Gastrocnemius medialis (tissue), 3 donors: ENCODE results near the genes LLPH, IRAK3 and DYRK2.

DNA sequence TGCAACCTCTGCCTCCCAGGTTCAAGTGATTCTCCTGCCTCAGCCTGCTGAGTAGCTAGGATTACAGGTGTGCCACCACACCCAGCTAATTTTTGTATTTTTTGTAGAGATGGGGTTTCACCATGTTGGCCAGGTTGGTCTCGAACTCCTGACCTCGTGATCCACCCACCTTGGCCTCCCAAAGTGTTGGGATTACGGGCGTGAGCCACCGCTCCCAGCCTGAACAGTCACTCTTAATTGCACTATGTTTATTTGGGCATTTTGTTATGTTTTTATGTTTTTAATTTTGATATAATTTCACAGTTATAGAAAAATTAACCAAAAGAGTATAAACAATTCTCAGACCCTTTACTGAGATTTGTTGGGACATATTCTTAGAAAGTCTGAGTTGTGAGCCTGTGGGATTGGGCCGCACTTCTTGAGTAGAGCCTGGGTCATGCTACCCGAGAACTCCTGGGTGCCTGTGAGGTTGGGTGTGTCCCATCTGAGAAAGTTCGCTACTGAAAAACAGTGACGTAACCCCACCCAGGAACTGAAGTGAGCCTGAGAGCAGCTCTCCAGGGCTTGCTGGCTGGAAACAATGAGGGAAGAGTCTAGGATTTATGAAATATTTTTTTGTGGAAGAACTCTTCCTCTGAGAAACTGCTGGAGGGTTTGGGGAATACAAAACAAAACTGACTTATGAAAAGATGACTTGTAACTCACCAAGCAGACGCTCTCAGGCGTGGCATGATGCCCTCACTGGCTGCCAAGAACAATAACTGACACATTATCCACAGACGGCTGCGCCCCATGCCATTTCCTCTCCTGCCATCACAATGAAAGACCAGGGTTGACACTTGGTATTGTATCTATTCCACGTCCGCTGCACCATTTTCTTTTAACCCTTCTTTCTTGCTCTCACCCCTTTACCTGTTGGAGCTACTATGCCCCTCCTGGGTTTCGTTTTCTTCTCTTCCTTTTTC is 69.1 kb downstream of the RASSF3 start:
- PRO-cap: no peak
- RAMPAGE, long total RNA, 3 experiments: no peak in any of the 3 experiments

DNA sequence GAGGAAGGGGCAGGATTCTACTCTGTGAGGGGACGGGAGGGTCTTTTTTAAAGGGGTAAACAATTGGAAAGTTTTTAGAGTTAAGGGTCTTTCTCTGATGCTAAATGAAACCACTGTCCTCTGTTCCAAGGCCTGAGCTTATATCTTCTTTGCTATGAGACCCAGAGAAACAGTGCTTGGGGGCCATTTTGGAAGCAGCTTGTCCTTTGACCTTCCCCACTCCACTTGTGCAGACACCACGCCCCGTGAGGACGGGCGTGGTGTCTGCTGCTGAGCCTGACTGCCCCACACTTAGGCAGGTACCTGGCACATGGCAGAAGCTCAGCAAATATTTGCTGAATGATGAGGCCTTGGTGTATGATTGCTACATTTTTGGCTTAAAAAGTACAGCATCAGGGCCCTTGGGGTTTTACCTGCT is 69.9 kb downstream of the RASSF3 start:
- PRO-cap: no peak
- RAMPAGE, long total RNA, 3 experiments: no peak in any of the 3 experiments

- PRO-cap: no peak
- RAMPAGE, long total RNA, 3 experiments: no peak in any of the 3 experiments
Measured at GRCh38 chr12:64757602-64758207, 1.5 kb downstream of the GNS start.

- PRO-cap: no peak
- RAMPAGE, long total RNA, 3 experiments: no peak in any of the 3 experiments
Measured at GRCh38 chr12:65283850-65284637, 5.6 kb downstream of the MSRB3 start.

DNA sequence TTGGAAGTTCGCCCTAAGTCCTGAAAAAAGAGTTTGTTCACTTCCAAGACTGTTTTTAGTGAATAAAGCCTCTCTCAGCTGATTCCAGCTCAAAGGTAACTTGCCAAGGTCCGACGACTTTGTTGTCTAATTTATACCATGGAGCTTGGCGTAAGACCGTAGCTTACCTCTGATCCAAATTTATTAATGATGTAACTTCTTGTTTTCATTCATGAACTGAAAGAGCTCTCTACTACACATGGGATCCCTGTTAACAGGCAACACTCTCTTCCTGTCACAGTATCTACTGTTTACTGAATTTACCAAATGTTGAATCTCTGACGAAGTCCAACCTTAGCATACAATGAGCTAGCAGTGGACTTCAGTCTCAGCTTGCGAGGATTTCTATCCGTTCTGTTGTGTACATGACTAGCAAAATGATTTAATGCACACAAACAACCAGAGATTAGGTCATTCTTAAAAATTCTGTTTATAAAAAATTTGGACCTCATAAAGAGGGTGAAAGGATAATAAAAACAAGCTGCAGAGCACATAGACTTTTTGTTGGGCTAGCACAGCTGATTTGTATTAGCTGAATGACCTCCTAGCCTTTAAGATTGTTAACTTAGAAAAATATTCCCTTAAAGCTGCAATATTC is 49.1 kb downstream of the MSRB3 start:
- PRO-cap: no peak
- RAMPAGE, long total RNA, 3 experiments: no peak in any of the 3 experiments

DNA sequence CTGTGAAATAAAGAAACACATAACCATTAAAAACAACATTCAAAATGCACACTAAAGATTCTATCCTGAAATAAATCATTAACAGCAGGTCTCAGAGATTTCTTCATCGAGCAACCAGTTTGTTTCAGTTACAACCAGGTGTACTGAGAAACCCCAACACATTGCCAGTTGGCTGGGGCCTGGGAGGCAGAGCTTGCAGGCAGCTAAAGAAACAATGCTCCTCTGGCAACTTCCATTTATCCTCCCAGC is 181.5 kb downstream of the MSRB3 start:
- PRO-cap: no peak
- RAMPAGE, long total RNA, 3 experiments: no peak in any of the 3 experiments

GRCh38 chr12:65510633-65511241 is 232.3 kb downstream of the MSRB3 start:
- PRO-cap: no peak
- RAMPAGE, long total RNA, 3 experiments: no peak in any of the 3 experiments

DNA sequence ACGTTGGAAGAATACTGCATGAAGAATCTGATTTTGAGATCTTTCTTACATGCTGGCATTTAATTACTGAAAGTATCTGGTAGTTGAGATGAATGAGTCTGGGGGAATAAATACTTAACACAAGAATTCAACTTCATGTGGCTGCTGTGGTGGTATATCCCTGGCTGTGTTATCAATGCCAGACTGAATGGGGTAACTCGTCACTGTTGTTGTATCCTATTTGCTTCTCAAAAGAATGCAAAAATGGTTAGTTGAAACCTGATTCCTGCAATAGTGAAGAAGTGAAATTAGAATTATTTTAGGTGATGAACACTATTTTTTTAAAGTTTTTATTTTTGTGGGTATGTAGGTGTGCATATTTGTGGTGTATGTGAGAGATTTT is 72.5 kb downstream of the HMGA2 start:
- PRO-cap: no peak
- RAMPAGE, long total RNA, 3 experiments: no peak in any of the 3 experiments

- PRO-cap: bidirectional peak, plus-strand start at chr12:66130849, minus-strand start at chr12:66130749
- RAMPAGE, long total RNA, 3 experiments: start-site peak on the minus strand in 3 of 3 experiments, at chr12:66130720-66130751 at its widest, 83 to 943 reads per replicate
Measured at GRCh38 chr12:66130448-66131359, at the start of gene LLPH. Gene LLPH (minus strand): TSS chr12:66130750.

GRCh38 chr12:66188826-66189884 is at the start of gene IRAK3:
Gene IRAK3 (plus strand): TSS chr12:66189214.
- PRO-cap: bidirectional peak, plus-strand start at chr12:66189280, minus-strand start at chr12:66189112
- RAMPAGE, long total RNA, 3 experiments: start-site peak on the plus strand in 1 of 3 experiments, at chr12:66189271-66189288 at its widest, 103 reads per replicate

DNA sequence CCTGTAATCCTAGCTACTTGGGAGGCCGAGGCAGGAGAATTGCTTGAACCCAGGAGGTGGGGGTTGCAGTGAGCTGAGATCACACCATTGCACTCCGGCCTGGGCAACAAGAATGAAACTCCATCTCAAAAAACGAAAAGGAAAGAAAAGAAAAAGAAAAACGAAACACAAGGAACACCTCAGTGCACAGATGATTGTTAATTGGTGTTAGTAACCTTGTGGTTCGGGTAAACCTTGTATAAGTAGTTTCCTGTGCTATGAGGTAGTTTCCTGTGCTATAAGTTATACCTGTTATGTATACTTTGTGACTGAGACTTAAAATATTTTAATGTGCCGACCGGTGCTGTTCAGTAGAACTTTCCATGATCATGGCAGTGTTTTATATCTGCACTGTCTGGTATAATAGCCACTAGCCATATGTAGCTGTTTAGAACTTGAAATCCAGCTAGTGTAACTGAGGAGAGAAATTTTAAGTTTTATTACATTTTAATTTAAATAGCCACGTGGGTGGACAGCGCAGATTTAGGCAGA is 1.3 kb downstream of the HELB start:
- PRO-cap: no peak
- RAMPAGE, long total RNA, 3 experiments: no peak in any of the 3 experiments

DNA sequence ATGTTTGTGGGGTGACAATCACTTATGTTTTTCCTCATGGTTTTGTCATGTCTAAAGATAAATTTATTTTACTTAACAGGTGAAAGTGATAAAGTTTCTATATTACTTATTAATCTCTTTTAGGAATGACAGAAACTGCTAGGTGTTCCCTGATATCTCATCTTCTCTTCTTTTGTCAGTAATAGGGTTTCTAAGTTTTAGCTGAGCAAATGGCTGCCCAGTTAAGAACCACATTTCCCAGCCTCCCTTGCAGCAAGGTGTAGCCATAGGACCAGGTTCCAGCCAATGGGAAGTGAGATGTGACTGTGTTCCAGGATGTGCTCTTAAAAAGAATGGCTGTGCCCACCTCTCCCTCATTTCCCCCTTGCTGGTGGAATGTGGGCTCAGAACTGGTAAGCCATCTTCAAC is 165.6 kb downstream of the HELB start:
- PRO-cap: no peak
- RAMPAGE, long total RNA, 3 experiments: no peak in any of the 3 experiments

- PRO-cap: no peak
- RAMPAGE, long total RNA, 3 experiments: no peak in any of the 3 experiments
Measured at GRCh38 chr12:66987710-66988381, 281.3 kb upstream of the CAND1 start.

GRCh38 chr12:67018991-67019478 is 250.1 kb upstream of the CAND1 start:
- PRO-cap: no peak
- RAMPAGE, long total RNA, 3 experiments: no peak in any of the 3 experiments

DNA sequence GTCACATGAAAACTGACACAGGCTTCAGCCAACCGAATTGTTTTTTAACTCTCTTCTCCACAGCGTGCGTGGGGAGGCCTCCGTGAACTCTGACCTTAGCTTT is 108 bp upstream of the CAND1 start:
- PRO-cap: no peak
- RAMPAGE, long total RNA, 3 experiments: no peak in any of the 3 experiments

- PRO-cap: bidirectional peak, plus-strand start at chr12:67648749, minus-strand start at chr12:67648588
- RAMPAGE, long total RNA, 3 experiments: no peak in any of the 3 experiments
Measured at GRCh38 chr12:67648668-67648857, at the start of gene DYRK2. Gene DYRK2 (plus strand): TSS chr12:67648745.

DNA sequence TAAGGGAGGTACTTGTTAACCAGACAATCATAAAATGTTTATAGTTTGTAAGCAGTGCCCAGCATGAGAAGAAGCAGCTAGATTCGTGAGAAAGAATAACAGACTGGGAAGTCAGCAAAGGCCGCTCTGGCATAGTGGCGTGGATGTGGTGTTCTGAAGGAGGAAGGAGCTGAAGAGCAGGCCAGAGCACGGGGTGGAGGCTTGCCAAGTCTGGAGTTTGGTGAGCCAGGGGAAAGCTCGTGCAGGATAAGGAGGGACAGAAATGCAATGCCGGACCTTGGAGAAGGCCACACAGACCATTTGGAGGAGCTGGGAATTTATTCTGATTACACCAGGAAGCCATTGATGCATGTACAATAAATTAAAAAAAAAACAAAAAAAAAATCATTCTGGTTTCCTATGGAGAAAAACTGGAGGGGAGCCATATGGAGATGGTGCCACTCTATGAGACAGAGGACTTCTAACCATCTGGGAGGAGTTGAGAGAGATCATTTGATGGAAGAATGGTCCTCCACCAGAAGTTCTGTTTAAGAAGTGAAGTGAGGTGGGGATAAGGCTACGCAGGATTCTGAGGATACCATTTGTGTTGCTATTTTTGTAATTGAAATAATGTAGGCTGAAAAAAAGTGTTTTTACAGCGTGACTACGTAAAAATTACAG is 19.3 kb downstream of the DYRK2 start:
- PRO-cap: no peak
- RAMPAGE, long total RNA, 3 experiments: no peak in any of the 3 experiments

DNA sequence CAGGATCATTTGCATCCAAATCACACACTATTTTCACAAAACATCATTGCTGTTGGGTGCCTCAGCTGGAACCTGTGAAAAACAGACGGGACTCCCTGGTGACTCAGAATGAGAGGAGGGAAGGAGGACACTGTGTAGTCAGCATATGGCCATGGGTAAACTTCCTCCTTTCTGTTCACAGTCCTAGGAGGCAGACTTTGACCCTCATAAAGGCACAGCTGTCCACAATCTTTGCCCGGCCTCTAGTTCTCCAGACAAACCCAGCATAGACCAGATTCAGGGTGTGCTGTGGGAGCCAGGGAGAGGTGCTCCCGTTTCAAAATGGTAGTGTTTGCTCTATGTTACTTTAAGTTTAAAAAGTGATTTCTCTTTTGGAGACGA is 62.1 kb downstream of the DYRK2 start:
- PRO-cap: no peak
- RAMPAGE, long total RNA, 3 experiments: no peak in any of the 3 experiments

DNA sequence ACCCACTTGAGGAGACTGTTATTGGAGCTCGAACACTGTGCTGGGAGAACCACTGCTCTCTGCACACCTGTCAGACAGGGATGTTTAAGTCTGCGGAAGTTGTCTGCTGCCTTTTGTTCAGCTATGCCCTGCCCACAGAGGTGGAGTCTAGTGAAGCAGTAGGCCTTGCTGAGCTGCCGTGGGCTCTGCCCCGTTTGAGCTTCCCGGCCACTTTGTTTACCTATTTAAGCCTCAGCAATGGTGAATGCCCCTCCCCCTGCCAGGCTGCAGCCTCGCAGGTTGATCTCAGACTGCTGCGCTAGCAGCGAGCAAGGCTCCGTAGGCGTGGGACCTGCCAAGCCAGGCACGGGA is 143.5 kb downstream of the DYRK2 start:
- PRO-cap: no peak
- RAMPAGE, long total RNA, 3 experiments: no peak in any of the 3 experiments

DNA sequence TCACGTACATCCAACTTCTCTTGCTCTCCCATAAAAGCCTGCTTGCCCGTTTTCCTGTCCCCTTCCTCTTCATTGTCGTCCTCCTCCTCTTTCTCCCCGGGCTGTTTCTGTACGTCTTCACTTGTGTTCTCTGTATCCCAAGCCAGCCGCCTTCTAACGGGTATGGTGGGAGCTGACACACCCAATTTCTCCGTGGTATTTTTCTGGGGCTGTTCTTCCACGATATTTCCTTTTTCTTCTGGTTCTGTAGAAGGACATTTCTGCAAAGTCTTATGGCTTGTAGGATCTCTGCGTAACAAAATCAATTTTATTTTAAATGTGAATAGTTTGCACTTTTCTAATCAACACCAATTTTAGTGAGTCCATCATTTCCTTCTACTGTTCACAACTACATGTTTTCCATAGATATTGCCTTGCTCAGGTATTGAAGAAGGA is 17.2 kb downstream of the MDM1 start:
- PRO-cap: no peak
- RAMPAGE, long total RNA, 3 experiments: no peak in any of the 3 experiments